H9 (cell line): ENCODE results near the gene DNAH11.

DNA sequence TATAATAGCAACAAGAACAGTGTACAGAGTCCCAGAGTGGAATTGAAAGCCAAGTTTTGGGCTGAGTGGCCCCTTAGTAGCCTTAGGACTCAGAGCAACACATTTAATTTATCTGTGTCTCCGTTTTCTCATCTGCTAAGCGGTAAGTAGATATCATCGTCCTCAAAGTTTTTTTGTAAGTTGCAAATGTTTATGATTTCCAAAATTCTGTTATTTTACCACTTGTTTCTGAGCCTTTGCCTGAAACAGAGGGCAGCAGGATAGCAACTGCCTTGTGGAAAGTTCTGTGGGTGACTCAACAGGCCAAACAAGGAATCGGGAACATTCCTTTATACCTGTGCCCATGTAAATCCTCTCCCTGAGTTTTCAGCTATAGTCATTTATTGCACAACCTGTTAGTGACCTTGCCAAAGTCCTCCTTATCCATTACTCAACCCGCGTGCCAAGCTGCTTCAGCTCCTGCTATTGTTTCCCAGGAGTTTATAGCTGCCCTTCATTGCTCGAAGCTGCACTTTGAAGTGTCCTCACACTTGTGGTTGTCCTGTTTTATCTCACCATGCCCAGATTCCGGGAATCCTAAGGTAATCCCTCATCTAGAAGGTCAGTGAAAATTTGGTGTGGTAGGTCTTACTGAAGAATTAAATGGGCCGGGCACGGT, 199.1 kb upstream of the AHR start:
- PRO-cap, result no peak

DNA sequence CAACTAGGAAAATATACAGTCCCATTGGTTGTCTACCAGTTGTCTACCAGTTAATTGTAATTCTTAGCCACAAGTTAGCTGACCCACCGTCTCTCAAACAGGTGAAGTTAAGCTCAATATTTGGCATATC, 322 bp upstream of the AHR start:
- PRO-cap, result no peak

DNA sequence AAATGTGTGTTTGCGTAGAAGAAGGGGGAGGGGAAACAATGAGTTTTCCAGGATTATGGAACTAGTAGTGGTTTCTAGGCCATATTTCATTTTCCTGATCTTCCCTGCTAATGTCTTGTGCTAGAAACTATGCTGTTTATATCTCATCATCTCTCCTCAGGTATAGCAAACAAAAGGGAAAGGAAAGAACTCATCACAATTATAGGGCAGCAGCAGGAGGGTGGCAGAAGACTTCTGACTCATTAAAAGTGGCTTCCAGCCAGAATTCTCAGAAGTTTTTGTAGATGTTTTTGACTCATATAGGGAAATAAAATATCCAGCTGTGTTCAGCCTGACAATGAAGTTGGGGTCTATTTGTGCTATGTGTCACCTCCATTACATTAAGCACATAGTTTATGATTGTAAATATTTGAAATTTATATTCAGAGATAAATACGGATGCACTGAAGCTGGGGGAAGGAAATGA, 6.5 kb downstream of the AHR start:
- PRO-cap, result no peak

GRCh38 chr7:17322204-17322668, 23.8 kb downstream of the AHR start:
- PRO-cap, result no peak

DNA sequence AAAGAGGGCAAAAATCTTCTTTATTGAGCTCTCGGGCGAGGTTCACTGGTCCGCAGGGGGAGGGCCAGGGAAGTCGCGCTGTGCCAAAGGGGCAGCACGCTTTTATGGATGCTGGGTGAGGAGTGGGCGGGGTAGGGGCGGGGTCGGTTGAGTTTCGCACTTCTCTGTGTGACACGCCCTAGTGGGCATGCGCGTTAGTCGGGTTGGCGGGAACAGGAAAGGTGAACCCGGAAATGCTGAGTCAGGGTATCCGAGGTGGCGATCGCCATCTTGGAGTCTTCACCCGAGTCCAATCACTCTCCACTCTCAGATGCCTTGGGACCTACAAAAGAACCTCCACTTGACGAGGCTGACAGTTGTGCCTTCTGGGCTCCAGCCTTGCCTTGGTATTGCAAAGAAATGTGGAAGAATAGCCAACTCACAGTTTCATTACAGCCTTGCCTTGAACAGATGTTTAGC, 64.0 kb downstream of the AHR start:
- PRO-cap, result no peak

DNA sequence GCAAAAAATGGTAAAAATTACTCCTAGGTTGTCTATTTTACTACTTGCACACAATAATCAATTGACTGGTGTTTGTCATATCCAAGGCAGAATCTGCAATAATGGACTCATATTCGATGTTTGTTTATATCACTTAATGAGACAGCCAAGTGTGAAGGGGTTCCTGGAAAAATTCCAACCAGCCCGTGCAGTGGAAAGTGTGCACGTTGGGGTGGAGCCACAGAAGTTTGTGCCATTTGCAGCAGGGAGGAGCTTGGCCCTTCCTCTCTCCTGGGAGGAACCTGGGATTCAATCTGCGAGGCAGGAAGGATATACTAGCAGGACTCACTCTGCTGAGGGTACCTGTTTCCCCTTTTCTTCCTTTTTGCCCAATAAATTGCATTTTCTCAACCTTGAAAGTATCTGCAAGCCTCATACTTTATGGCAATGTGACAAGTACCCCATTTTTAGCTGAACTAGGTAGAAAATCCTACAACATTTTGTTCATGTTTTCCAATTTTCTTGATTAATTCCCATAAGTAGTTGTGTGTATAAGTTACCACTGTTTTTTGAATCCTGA, 80.9 kb downstream of the AHR start:
- PRO-cap, result no peak

DNA sequence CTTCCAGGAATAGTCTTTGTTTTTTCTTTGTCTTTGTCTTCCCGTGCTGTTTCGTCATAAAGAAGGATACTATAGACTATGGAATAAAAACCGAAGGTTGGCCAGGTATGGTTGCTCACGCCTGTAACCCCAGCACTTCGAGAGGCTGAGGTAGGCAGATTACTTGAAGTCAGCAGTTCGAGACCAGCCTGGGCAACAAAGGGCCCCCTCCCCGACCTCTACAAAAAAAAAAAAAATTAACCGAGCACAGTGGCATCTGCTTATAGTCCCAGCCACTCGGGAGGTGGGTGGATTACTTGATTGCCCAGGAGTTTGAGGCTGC, 211.3 kb downstream of the SNX13 start:
- PRO-cap, result no peak

GRCh38 chr7:18038338-18038787, 10.7 kb upstream of the PRPS1L1 start:
- PRO-cap, result unidirectional peak, plus-strand start at chr7:18038546

GRCh38 chr7:18086060-18086419, 58.4 kb upstream of the PRPS1L1 start:
- PRO-cap, result no peak

GRCh38 chr7:18086420-18087445, 59.1 kb upstream of the PRPS1L1 start:
- PRO-cap, result no peak

DNA sequence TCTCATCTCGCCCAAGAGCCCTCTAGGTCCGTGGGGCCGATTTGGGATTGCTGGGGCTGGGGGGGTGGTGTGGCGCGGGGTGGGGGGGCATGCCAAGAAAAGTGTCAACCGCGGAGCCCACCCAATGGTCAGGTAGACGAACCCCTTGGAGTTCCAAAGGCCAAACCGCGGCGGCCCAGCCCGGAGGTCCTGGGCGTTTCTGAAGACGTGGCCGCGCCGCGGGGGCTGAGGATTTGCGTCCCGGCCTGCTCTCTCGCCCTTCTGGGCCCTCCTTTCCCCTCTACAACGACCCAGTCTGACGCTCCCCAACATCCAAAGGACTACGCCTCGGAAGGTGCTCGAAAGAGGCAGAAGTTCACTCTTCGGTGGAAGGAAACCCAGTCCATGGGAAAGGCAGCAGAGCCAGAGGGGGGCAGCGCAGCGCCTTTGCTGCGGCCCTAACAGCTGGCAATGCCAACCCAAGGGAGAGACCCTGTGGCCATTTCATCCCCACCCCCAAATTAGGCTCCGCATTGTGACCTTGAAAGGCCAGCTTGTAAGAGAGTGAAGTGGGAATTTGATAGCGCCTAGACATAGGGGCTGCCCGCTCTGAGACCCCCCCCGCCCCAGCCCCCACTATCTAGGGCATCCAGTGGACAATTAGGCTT, 766 bp upstream of the TWIST1 start:
- PRO-cap, result no peak

DNA sequence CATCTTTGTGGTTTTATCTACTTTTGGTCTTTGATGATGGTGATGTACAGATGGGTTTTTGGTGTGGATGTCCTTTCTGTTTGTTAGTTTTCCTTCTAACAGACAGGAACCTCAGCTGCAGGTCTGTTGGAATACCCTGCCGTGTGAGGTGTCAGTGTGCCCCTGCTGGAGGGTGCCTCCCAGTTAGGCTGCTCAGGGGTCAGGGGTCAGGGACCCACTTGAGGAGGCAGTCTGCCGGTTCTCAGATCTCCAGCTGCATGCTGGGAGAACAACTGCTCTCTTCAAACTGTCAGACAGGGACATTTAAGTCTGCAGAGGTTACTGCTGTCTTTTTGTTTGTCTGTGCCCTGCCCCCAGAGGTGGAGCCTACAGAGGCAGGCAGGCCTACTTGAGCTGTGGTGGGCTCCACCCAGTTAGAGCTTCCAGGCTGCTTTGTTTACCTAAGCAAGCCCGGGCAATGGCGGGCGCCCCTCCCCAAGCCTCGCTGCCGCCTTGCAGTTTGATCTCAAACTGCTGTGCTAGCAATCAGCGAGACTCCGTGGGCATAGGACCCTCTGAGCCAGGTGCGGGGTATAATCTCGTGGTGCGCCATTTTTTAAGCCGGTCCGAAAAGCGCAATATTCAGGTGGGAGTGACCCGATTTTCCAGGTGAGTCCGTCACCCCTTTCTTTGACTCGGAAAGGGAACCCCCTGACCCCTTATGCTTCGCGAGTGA, 49.1 kb upstream of the FERD3L start:
- PRO-cap, result unidirectional peak, plus-strand start at position 416 of the sequence

GRCh38 chr7:20219021-20219728, 2.0 kb upstream of the MACC1 start:
- PRO-cap, result no peak

GRCh38 chr7:20220819-20221688, 3.9 kb upstream of the MACC1 start:
- PRO-cap, result no peak

DNA sequence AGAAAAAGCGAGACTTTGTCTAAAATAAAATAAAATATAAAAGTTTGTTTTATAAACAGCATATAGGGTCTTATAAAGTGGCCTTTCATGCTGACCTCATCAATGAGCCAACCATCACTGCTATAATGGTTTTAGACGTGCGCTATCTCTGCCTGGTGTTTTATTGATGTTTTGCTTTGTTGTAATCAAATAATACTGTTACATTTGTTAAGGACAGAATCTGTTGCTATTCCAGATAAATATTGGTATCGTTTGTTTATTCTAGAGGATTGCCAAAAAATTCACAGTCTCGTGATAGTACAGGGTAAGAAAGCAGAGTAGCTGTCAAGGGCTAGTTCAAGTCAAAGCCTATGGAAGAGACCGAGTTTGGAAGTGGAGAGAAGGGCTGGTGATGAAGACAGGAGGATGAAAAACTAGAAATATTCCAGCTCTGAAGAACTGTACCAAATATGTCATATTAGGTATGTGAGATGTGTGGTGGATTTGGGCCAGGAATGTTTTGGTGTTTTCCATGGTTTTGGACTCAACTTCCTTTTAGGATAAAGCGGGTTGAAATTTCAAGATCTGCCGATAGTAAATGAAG, 9.4 kb downstream of the ITGB8 start:
- PRO-cap, result no peak

- PRO-cap, result no peak
Measured at GRCh38 chr7:20716881-20717180, 69.9 kb downstream of the SP8 start.

DNA sequence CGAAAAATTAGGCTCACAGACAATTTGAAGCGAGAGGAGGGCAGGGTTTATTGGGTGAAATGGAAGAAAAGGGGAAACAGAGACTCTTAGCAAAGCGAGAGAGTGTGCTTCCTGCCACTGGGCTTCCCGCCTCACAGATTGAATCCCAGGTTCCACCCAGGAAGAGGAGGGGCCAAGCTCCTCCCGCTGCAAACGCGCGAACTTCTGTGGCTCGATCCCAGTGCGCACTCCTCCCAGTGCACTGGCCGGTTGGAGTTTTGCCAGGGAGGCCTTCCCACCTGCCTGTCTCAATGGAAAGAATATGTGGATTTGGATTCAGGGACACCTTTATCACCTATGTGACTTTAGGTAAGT, 48.4 kb upstream of the SP8 start:
- PRO-cap, result bidirectional peak, plus-strand start at position 220 of the sequence, minus-strand start at position 135 of the sequence

GRCh38 chr7:21338622-21339335, 89.1 kb upstream of the SP4 start:
- PRO-cap, result no peak

- PRO-cap, result bidirectional peak, plus-strand start at chr7:21543076, minus-strand start at chr7:21542953; bidirectional peak, plus-strand start at chr7:21543332, minus-strand start at chr7:21543253
Measured at GRCh38 chr7:21542674-21543645, at the start of gene DNAH11. TSS of gene DNAH11 (plus strand) at chr7:21543039.

DNA sequence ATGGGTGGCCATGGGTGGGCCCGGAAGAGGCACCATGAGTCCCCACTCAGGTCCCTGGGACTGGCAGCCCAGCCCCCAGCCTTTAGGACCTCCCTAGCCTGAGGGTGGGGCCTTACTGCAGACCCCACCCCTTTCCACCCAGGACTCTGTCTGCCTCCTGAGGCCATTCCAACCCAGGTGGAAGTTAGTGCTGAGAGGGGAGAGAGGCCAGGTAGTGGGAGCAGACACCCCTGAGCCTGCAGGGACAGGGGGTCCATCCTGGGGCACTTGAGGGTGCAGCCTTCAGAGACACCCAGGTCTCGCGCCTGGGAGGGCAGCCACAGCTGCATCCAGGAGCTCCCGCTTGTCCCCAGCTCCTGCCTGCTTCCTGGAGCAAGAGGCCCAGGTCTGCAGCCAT, 26.4 kb upstream of the CDCA7L start:
- PRO-cap, result bidirectional peak, plus-strand start at position 176 of the sequence, minus-strand start outside the sequence